ENCODE measurements around the genes TUBA3E, FAM168B, ANKRD30BL, LYPD1 and NCKAP5.

- PRO-cap, 10 experiments: no peak in any of the 10 experiments
These were observed at the start of gene TUBA3E for GRCh38 chr2:130198215-130198883. Gene TUBA3E, minus strand, starts transcription at chr2:130198439.

DNA sequence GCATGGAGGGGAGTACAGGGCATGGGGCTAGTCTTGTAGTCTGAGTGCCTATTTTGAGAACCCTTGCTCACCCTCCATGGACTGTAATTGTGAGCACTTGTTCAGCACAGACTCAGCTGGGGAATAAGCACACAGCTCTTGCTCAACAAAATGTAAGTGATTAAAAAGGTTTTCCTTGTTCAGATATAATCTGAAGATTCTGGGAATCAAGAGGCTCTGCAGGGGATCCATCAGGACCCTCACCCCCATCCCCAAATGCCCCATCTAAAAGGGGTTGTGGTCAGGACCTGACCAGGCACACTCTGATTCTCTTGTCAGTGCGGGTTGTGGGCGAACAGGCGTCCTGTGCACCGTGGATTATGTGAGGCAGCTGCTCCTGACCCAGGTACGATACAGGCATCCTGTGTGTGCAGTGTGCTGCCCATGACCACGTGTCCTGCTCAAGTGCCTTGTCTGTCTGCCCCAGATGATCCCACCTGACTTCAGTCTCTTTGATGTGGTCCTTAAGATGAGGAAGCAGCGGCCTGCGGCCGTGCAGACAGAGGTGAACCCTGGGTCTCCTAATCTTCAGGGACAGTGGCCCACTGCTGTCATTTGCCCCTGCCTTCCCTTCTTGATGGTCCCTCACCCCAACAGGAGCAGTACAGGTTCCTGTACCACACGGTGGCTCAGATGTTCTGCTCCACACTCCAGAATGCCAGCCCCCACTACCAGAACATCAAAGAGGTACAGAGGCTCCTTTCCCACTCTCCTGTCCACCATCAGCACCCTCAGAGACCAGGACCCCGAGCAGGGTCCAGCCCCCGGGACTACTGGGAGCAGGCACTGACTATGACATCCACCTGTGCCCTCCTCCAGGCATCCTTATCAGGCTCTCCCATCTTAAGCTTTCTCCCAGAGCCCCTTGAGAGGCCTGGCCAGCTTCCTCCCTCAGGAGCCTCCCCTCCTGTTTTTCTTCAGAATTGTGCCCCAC, 14.7 kb downstream of the PTPN18 start:
- PRO-cap, 10 experiments: no peak in any of the 10 experiments

- PRO-cap, 10 experiments: peak in 2 of 10 experiments; most common plus-strand start chr2:130808013 (in 1); most common minus-strand start chr2:130807671 (in 1)
These were observed 28.9 kb upstream of the ARHGEF4 start for GRCh38 chr2:130807605-130808463.

DNA sequence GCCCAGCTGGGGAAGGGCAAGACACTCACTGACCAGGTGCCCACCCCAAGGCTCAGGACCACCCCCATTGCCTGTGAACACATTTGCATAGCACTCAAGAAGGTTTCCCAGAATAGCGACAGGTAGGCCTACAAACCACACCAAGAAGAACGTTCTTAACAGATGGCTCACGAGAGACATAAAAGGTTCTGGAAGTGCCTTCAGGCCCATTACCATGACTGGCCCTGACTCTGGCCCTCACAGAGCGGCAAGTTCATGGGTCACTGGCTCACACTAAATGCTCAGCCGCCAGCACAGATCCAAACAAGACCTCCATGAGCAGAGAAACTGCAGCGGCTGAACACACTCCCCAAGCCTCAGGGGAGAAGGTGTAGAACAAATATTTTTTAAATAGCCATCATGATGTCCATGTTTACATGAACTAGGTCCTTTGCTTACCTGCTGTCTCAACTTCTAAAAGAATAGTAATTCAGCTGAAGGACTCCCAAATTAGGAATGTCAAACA, 43.9 kb downstream of the FAM168B start:
- PRO-cap, 10 experiments: no peak in any of the 10 experiments

DNA sequence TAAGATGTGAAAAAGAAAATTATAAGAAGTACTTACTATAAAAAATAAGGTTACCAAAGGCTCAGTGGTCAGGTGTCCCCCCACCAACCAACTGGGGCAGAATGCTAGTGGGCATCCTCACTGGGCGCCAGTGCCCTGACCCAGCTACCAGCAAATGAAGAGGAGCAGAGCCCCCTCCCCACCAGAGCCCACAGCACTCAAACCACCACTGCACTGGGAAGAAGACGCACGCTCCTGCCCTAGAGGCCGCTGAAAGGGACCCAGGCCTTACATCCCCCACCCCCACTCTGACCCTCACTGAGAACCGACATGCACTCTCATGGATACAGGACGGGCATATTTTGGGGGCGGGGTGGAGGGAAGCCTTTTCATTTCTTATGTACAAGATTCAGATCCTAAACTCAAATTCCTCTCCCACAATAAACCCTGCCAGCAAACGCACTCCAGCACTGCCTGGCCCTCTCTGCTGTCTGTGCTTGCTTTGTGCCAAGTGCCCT, 42.6 kb downstream of the FAM168B start:
- PRO-cap, 10 experiments: no peak in any of the 10 experiments

DNA sequence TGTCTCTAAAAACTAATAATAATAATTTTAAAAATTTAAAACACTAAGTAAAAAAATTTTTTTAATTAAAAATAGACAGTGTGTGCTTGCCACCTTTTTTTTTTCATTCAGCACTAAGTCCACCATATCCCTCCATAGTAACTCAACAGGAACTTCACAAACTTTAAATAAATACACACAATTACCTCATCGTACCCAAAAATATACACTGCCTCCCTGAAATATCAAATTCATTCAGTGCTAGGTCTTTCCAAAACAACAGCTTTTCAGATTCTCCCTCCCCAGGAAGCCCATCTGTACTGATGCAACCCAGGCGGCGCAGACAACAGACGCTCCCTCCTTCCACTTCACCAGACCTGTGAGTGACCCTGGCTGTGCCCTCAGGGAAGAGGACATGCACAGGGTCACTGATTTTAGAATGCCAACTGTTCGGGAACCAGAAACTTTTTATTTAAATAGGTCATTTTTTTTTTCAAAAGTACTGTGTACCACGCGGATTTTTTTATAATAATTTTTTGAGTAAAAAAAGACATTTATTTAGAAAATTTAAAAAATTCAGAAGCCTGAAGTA, 29.4 kb downstream of the FAM168B start:
- PRO-cap, 10 experiments: no peak in any of the 10 experiments

GRCh38 chr2:131093301-131094098, at the start of gene FAM168B:
Gene FAM168B, minus strand, starts transcription at chr2:131093460.
- PRO-cap, 10 experiments: peak in 10 of 10 experiments; most common plus-strand start chr2:131093559 (in 6); most common minus-strand start chr2:131093434 (in 6)

GRCh38 chr2:131127774-131128830, 23.0 kb downstream of the PLEKHB2 start:
- PRO-cap, 10 experiments: no peak in any of the 10 experiments

DNA sequence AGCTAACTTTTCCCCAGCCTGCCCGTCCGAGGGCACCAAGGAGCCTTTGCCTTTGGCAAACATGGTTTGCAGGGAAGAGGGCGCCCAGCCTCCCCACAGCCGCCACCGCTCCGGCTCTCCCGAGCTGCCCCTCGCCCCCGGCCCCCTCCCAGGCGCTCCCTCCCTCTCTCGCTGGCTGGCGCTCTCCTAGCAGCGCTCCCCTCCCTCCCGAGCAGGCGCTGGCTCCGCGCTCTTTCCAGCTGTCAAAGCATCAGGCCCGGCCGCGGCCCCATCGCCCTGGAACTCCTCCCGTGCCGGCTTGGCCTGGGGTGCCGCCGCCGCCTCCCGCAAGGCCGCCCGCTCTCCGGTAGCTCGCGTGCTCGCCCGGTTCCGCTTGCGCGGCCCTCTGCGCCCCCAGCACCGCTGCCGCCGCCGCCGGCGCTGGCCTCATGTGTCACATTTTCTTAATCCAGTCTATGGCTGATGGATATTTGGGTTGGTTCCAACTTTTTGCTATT, 10.7 kb downstream of the RAB6D start:
- PRO-cap, 10 experiments: no peak in any of the 10 experiments

- PRO-cap, 10 experiments: no peak in any of the 10 experiments
These were observed 141.4 kb downstream of the CCDC74A start for GRCh38 chr2:131669043-131669502.

DNA sequence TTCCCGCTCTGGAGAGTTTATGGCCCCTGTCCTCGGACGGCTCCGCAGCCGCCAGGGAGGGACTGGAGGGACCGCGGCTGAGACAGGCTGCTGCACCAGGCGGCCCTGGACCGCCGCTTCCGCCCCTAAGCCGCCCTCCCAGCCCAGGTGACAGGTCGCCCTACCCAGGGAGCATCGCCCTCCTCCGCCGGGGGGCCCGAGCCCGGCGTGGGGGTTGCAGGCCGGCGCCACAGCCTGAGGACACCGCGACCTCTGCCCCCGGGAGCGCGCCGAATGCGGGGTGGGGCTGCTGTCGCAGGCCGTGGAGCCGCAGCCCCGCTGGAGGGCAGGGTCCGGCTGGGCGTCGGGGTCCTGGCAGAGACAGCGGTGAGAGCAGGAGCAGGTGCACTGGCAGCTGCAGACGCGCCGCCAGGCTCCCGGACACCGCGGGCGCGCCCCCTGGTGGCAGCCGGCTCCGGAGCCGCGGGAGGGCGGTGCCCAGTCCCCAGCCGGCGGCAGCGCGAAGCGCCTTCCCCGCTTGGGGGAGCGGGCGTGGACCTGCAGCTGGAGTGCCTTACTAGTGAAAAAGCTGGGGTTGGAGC, 273.9 kb downstream of the CCDC74A start:
- PRO-cap, 10 experiments: no peak in any of the 10 experiments

DNA sequence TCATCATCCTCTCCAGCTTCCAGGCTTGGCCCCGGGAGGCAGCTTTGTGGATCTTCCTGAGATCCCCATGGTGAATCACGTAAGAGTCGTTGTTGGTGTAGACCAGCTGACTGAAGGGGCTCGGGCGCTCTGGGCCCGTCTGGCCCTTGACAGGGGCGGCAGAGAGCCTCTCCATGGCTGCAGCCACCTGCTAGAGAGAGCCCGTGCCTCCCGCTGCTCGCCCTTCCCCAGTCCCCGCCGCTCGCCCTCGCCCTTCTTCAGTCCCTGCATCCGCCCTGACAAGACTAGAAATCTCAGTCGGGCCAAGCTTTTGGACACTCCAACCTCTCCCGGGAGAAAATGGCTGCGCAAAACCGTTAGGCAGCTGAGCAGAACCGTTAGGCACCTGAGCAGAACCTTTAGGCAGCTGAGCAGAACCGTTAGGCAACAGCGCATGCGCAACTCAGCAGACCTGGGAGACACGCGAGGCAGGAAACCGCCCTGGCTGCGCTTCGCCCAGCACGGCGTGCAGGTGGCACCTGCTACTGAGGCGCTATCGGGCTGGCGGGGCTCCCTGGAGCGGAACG, at the start of gene ANKRD30BL:
TSS of gene ANKRD30BL (minus strand) at position 422 of the 566 bp plus-strand sequence.
- PRO-cap, 10 experiments: no peak in any of the 10 experiments

DNA sequence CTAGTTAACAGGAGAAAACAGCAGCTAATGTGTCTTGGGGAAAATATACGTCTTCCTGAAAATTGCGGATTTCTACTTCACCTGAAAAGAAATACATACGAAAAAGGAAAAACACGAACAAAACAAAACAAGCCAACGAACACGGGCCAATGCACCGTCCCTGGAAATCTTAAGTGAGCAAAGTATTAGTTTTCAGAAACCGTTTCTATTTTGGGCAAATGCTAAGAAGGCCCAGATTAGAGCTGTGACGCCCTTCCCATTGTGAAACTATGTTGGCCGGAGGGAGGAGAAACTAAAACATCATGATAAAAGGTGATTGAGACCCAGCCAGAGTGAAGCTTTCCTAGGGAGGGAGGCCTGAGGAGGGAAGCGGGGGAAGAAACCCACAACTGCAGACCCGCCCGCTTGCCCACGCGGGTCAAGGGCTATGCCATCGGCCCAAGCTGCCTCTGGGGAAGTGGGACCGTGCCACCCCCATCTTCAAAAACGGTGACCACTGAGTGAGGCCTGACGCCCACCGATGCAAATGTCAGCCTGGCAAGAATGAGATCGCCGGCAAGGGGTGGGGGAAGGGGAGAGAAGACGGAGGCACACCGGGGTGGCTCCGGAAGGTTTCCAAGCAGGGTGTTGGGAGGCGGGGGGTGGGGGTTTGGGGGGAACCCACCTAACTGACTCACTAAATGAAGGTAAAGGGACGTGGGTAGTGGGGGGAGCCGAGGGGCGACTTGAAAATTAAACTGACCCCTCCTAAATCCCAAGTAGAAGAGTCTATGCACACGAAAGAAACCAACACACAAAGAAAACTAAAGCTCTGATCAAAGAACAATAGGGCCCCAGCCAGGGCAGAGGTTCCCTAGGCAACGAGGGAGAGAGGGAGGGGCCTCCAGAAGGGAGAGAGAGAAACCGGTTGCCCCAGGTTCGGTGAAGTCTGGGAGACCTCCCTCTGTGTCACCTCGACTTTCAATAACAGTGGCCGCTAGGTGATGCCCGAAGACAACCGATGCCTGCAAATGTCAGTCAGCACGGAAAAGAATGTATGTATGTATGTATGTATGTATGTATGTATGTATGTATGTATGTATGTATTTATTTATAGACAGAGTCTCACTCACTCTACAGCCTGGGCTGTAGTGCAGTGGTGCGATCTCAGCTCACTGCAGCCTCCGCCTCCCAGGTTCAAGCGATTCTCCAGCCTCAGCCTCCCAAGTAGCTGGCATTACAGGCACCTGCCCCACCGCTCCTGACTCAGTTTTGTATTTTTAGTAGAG, 106.4 kb upstream of the ANKRD30BL start:
- PRO-cap, 10 experiments: peak in 2 of 10 experiments; most common plus-strand start position 1,111 of the sequence (in 1); most common minus-strand start position 803 of the sequence (in 2)

- PRO-cap, 10 experiments: peak in 2 of 10 experiments; most common minus-strand start chr2:132332490 (in 2)
These were observed 84.3 kb upstream of the GPR39 start for GRCh38 chr2:132332255-132332769.

- PRO-cap, 10 experiments: no peak in any of the 10 experiments
These were observed 1.4 kb upstream of the GPR39 start for GRCh38 chr2:132415155-132415749.

- PRO-cap, 10 experiments: peak in 7 of 10 experiments; most common plus-strand start chr2:132670428 (in 2); most common minus-strand start chr2:132670209 (in 5)
These were observed at the start of gene LYPD1 for GRCh38 chr2:132669805-132670521. Gene LYPD1, minus strand, starts transcription at chr2:132670205.

- PRO-cap, 10 experiments: no peak in any of the 10 experiments
These were observed 206.4 kb downstream of the NCKAP5 start for GRCh38 chr2:133361707-133362327.

GRCh38 chr2:133568006-133568901, at the start of gene NCKAP5:
Gene NCKAP5, minus strand, starts transcription at chr2:133568463.
- PRO-cap, 10 experiments: peak in 8 of 10 experiments; most common plus-strand start chr2:133568243 (in 5); most common minus-strand start chr2:133568458 (in 8)

DNA sequence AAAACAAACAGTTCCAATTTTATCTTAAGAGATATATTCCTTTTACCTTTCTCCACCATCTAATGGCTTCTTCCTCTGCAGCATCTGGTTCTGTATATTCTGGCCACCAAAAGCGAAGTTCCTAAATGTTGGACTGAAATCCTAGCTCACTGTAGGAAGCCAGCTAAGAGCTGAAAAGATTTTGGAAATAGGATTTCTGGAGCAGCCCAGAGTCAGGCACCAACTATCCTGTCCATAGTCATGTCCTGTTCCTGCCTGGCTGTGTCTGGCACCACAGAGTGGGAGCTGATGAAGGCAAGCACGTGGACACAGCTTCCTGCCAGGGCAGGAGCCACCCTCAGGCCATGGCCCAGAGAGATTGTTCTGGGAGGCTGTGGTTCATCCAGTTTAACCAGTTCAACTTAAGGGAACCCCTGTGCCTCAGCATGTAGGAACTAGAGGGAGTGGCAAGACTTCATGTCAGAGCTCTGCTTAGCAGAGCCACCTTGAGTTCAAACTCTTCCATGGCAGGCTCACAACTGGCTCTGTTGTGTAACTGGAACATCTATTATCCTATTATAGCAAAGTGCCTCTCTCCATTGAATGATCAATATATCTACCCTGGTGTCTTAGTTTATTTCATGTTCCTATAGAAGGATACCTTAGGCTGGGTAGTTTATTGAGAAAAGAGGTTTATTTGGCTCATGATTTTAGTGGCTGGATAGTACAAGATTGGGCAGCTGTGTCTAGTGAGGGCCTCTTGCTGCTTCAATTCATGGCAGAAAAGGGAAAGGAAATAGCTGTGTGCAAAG, 73.2 kb upstream of the NCKAP5 start:
- PRO-cap, 10 experiments: peak in 10 of 10 experiments; most common plus-strand start position 428 of the sequence (in 1); most common minus-strand start position 263 of the sequence (in 10)

DNA sequence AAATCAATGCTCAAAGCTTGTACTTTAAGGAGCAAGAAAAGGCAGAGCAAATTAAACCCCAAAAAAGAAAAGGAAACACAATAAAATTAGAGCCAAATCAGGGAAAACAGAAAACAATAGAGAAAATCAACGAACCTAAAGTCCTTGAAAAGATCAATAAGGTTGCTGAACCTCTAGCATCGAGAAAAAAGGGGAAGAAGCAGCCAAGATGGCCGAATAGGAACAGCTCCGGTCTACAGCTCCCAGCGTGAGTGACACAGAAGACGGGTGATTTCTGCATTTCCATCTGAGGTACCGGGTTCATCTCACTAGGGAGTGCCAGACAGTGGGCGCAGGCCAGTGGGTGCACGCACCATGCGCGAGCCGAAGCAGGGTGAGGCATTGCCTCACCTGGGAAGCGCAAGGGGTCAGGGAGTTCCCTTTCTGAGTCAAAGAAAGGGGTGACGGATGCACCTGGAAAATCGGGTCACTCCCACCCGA, 342.1 kb upstream of the NCKAP5 start:
- PRO-cap, 10 experiments: no peak in any of the 10 experiments